Measurements from ENCODE around the genes TMED8 and GTF2A1.

GRCh38 chr14:76761838-76762264 lies 583 bp downstream of the VASH1 start:
- RRBS: 2% methylated on average over 13 of the region's 55 CpGs

DNA sequence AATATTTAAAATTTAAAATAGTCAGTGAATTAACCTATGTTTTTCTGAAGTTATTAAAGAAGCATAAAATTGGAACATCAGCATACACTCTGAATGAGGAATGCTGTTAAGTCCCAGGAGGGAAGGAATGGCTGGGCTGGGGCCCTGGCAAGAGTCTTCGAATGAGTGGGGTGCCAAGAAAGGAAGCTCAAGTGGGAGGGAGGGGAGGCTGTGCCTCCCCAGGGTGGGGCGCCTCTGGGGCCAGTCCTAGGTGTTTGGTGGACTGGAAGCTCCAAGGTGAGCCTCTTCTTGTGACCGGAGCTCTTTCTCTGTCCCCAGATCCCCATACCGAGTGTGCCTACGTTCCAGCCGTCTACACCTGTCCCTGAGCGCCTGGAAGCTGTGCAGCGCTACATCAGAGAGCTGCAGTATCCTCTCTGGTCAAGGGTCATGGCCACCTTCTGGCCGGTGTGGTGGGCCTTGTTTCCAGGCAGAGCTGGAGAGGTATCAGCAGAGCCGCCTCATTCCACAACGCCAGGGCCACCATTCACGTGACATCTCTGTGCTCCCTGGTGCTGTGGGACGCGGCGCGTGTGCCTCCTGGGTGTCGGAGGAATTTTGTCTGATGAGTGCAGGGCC lies 8.5 kb downstream of the VASH1 start:
- RRBS: no CpG with 5 or more reads among the region's 17 CpGs

DNA sequence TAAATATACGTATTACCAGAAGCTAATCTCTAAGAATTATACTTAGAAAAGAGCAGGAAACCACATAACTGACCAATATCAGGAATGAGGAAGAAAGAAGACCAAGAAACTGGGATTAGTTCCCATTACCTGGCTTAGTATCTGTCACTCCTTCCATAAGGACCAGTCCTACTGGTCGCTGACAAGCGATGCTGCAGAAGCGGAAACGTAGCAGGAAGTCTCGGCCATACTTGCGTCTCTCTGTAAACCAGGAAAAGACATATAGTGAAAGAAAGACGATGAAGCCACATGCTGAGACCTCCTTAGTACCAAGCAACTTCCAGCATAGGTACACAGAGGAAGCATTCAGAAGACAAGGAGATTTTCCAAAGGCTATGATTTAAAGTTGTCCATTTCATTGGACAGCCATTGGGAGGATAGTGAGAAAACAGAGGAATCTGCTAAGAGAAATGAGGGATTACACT lies 9.4 kb downstream of the ANGEL1 start:
- RRBS: no CpG with 5 or more reads among the region's 8 CpGs

GRCh38 chr14:76884898-76885615 lies 58.8 kb downstream of the LRRC74A start:
- RRBS: 100% methylated on average over 1 of the region's 20 CpGs

- RRBS: no CpG with 5 or more reads among the region's 1 CpG
These were observed 88.7 kb downstream of the IRF2BPL start for GRCh38 chr14:76939852-76940164.

- RRBS: 1% methylated on average over 2 of the region's 70 CpGs
These were observed 1.2 kb downstream of the IRF2BPL start for GRCh38 chr14:77027187-77027781.

- RRBS: no CpG with 5 or more reads among the region's 4 CpGs
These were observed 18.3 kb downstream of the CIPC start for GRCh38 chr14:77116191-77116930.

DNA sequence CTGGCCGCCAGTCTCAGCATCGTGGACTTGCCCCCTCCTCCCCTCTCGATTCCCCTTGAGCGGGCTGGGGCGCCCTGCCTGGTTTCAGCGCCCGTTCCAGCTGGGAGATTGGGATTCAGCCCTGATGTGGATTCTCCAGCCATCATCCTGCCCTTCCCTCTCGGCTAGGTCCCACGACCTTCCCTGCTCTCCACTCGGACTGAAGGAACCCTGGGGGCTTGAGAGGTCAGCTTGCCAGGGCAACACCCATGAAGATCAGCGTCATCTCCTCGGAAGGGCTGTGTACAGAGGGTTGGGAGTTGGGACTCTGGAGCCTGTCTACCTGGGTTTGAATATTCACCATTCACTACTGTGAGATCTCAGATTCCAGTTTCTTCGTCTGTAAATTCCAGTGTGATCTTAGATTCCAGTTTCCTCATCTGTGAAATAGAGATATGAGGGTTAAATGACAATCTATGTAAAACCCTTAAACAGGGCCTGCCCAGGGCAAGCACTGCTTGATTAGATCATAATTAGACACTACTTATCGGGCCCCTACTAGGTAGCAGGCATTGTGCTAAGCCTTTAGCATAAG lies 364 bp upstream of the ZDHHC22 start:
- RRBS: no CpG with 5 or more reads among the region's 14 CpGs

GRCh38 chr14:77376424-77377638 lies at the start of gene TMED8:
TMED8 (minus strand) TSS chr14:77377094.
- RRBS: 3% methylated on average over 28 of the region's 88 CpGs

- RRBS: no CpG with 5 or more reads among the region's 1 CpG
These were observed 3.2 kb downstream of the SPTLC2 start for GRCh38 chr14:77613268-77613611.

DNA sequence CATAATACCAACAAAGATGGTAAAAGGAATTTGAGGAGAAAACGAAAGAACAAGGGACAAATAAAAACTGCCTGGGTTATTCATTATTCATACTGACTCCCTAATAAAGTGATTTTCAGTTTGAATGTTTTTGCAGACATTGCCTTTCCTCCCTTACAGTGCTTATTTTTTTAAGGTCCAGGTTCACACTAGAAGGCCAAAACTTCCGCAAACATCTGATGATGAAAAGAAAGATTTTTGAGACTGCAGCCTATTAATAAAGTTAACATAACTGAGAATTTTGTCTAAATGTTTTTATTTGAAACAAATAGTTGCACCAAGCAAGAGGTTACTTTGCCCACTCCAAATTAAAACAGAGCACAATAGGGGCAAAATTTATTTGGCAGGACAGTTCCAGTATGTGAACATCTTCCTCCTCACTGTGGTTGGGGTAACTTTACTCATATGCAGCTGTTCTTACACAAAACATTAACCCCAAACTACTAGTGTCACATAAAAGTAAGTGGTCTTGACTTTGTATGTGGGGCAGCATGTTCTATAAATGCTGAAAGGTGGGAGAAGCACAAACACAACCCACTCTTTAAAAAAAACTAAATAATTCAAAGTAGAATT lies 9.5 kb downstream of the SLIRP start:
- RRBS: no CpG with 5 or more reads among the region's 2 CpGs

GRCh38 chr14:77717938-77718670 lies 10.2 kb downstream of the SLIRP start:
- RRBS: no CpG with 5 or more reads among the region's 5 CpGs

DNA sequence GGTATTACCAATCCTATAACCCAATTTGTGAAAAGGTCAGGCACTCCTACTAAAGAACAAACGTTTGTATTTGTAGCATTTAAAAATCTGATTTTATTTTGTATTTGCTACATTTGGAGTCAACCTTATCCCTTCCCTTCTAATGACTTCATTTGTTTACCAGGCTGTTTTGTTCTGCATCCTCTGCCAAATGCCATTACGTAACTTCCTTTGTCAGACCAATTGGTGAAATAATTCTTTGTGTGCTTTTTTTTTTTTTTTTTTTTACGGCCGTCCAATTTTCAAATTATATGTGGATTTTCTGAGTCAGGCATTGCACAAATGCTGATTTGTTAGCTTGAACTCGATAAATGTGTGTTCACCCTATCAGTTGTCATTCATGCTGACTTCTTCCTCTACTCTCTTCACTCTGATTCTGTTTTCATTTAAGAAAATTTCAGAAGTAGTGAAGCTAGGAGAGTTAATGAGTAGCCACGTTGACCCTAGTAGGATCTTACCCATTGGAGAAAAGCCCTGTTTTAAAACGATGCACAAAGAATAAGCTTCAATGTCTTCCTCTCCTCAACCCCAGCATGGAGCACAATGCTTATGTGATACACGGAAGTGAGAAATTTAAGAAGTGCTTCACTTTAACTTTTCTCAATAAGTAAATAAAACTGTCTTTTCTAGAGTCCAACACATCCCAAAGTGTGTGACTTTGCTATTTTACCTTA lies 386.2 kb downstream of the DIO2 start:
- RRBS: no CpG with 5 or more reads among the region's 8 CpGs

GRCh38 chr14:80230863-80231236 lies 19.5 kb upstream of the DIO2 start:
- RRBS: no CpG with 5 or more reads among the region's 3 CpGs

DNA sequence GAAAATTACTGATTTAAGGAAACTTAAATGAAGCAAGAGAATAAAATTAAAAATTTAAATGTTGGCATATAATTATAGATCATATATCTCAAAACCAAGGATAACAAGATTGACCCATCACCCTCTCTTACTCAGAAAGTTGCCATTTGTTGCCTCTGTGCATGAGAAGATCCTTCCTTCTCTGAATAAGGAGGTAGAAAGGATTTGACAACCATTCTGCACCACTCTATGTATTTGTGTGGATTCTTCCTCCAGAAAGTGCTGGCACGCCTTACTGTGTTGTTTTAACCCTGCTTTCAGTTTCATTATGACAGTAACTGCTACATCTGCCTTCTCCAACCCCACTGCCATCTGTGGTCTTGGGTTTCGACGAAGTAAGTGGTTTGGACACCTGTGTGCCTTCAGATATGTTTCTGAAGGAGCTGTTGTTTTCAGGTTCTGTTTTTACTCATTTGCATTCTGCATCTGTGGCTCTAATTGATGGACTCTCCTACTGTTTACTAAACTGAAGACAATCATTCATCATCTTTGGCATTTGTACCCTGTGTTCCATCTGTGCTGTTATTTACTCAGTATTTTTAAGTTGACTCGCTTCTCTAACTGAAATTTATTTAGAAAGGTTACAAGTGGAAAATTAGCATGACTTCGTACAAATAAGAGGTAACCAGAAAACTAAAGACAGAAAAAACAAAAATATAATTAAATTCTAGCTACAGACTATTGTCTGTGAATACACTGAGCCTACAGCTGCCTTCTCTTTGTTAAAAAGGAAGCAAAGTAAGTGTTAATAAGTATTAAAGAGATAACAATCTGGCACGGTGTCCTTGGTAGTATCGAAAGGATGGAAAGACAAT lies 4.1 kb downstream of the TSHR start:
- RRBS: no CpG with 5 or more reads among the region's 7 CpGs

GRCh38 chr14:81209022-81209664 lies 11.6 kb downstream of the GTF2A1 start:
- RRBS: no CpG with 5 or more reads among the region's 8 CpGs

DNA sequence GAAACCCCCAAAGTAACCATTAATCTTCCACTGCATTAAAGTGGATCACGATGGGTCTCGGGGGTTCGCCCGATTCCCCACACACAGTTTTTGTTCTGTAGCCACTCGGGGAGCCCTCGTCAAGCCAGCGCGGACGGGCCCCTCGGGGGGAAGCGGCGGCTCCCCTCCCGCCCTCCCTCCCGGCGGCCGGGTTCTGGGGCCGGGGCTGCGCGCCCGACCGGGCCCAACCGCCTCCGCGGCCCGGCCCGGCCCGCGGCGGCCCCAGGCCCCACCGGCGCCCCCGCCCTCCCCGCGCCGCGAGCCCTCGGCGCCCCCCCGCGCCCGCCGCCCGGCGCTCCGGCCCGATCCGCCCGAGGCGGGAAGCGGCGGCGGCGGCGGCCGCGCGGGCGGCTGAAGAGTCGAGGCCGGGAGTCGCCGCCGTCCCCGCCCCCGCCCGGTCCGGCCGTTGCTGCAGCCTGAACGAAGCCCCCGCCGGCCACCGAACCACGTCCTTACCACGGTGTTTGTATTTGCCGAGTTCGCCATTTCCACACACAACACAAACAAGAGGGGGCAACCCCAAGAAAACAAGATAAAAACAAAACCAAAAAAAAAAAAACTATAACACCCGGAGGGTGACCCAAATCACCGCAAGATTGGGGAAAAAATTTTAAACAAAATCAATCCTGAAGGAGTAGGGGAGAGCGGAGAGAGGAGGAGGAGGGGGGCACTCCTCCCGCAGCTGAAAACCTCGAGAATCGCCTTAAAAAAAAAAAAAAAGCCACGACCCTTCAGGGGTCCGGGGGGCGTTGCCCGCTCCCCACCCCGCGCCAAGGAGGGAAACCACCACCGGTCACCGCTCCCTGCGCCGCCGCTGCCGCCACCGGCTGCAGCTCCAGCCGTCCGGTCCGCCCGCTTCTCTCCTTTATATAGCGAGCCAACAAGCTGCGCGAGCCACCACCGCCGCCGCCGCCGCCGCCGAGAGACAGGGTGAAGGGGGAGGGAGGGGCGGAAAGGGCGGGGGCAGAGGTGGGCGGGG lies at the start of gene GTF2A1:
TSS of gene GTF2A1 (minus strand) at position 966 of the 1,018 bp plus-strand sequence.
- RRBS: 2% methylated on average over 36 of the region's 112 CpGs

GRCh38 chr14:81221012-81221632 lies 363 bp upstream of the GTF2A1 start:
- RRBS: 3% methylated on average over 10 of the region's 65 CpGs

GRCh38 chr14:81236844-81237402 lies 16.2 kb upstream of the GTF2A1 start:
- RRBS: no CpG with 5 or more reads among the region's 7 CpGs

- RRBS: no CpG with 5 or more reads among the region's 6 CpGs
These were observed 82.6 kb upstream of the GTF2A1 start for GRCh38 chr14:81303165-81303887.

Measured in HL-60 (cell line).